Lower leg skin (tissue), 2 donors: ENCODE results near the gene PSEN1.

DNA sequence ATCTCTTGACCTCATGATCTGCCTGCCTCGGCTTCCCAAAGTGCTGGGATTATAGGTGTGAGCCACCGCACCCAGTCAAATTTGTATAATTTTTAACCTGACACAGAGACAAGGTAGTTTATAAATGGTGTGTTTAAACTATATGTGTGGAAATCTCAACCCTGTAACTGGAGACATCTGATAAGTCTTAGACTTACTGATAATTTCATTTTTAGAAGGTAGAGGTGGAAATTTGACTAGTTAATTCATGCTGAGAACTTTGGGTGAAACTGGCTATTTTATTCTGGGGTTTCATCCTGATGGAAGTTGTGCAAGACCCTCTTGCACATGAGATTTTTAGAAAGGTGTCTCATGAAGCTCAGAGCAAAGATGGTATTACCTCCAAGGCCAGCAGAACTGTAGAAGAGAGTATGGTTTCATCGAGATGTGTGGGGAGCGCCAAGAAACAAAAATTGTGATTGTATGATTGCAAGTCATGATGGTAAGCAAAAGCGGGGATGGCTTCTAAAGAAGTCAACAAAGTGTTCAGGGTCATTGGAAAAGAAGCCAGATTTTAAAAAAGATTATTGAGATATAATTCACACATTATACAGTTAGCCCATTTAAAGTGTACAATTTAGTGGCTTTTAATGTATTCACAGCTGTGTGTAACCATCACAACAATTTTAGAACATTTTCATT, 26.0 kb downstream of the SIPA1L1 start:
- PRO-cap, result no peak
- RAMPAGE, long total RNA, 2 experiments, result start-site peak on the plus strand in 1 of 2 experiments, centred at position 262 of the sequence, 9 reads per replicate

DNA sequence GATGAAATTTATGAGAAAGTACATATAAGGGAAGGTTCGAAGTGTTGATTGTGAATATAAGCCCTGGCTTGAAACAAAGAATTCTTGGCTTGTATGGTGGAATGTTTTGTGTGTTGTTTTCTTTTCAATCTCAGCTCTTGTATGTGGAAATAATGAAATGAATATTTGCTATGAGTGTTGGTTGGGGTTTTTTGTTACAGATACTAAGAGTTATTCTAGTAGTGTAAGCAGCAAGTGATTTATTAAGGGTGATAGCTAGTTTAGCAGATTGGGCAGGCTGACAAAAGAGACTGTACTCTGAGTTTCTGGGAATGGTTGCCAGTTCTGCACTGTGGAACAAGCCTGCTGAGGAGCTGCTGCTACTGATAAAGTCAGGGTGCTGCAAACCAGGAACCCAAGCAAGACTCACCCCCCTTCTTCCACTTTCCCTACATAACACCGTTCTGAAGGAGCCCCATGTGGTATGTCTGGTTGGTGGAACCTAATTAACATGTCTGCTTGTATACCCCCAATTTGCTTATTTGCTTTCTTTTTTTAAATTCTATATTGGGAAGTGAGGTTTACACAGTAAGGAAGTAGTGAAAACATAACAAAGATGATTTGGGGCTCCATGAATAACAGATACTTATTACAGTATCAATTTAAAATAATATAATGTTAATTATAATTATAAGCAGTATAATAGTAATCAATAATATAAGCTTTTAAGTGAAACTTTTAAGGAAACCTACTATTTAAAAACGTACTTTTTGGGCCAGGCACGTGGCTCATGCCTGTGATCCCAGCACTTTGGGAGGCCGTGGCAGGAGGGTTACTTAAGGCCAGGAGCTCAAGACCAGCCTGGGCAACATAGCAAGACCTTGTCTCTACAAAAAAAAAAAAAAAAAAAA, 35.7 kb downstream of the SIPA1L1 start:
- PRO-cap, result no peak
- RAMPAGE, long total RNA, 2 experiments, result no peak in any of the 2 experiments

DNA sequence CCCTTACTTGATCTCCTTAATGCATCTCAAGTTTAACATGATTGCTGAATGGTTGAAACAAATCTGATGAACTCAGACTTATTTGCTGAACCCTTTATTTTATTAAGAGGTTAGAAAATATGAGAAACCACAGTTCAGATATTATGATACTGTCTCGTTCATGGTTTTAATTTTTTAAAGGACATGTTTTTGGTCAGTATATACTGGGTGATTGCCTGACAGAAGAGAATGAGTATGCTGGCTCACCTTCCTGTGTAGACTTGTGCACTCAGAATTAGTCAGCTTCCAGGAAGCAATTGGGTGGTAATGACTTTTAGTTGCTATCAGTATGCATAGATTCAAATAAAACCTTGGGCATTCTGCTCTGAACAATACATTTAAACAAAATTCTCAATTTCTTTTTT, 51.7 kb downstream of the SIPA1L1 start:
- PRO-cap, result no peak
- RAMPAGE, long total RNA, 2 experiments, result no peak in any of the 2 experiments

- PRO-cap, result no peak
- RAMPAGE, long total RNA, 2 experiments, result no peak in any of the 2 experiments
Measured at GRCh38 chr14:71382343-71382920, 62.2 kb downstream of the SIPA1L1 start.

GRCh38 chr14:71400655-71401335, 80.5 kb downstream of the SIPA1L1 start:
- PRO-cap, result no peak
- RAMPAGE, long total RNA, 2 experiments, result no peak in any of the 2 experiments

DNA sequence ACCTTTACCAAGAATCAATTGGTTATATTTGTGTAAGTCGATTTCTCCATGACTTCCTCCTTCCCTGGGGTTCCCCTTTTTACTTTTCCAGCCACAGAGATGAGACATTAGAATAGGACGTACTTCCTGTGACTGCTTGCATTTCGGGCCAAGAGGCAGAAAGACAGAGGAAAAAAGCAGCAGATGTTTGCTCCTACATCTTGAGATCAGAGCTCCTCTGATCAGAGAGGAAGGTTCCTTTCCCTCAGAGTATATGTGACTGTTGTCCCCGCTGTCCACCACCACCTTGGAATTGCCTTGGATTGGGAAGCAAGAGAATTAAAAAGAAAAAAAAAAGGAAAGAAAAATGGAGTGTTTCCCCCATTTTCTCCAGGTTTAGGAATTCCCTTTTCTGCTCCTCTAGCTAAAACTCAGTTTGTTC, 158.4 kb downstream of the SIPA1L1 start:
- PRO-cap, result unidirectional peak, plus-strand start at position 139 of the sequence
- RAMPAGE, long total RNA, 2 experiments, result no peak in any of the 2 experiments

DNA sequence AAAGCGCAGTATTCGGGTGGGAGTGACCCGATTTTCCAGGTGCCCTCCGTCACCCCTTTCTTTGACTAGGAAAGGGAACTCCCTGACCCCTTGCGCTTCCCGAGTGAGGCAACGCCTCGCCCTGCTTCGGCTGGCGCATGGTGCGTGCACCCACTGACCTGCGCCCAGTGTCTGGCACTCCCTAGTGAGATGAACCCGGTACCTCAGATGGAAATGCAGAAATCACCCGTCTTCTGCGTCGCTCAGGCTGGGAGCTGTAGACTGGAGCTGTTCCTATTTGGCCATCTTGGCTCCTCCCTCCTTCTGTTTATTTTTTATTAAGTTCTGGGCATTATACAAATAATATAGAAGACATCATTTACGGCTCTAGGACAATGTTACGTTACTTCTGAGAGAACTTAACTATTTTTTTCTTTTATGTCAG, 49.8 kb downstream of the RGS6 start:
- PRO-cap, result no peak
- RAMPAGE, long total RNA, 2 experiments, result no peak in any of the 2 experiments

GRCh38 chr14:72562284-72562624, 331.6 kb downstream of the DPF3 start:
- PRO-cap, result no peak
- RAMPAGE, long total RNA, 2 experiments, result no peak in any of the 2 experiments

DNA sequence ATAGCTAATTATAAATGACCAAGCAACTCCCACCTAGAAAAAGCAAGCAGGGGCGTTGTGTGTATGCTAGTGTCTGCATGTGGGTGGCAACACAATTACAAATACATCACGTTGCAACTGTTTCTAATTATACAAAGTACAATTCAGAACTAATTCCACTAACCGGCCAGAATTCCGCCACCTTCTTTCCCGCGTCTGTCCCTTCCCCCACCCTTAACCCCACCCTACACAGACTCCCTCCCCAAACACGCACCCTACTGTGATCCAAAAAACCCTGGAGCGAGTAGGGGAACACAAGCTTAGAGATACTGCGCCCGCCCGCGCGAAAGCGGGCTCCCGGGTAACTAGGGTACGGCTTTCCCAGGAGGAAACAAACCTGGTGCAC, 2.1 kb downstream of the DPF3 start:
- PRO-cap, result no peak
- RAMPAGE, long total RNA, 2 experiments, result no peak in any of the 2 experiments

GRCh38 chr14:72929579-72929836, 3.2 kb downstream of the DCAF4 start:
- PRO-cap, result no peak
- RAMPAGE, long total RNA, 2 experiments, result no peak in any of the 2 experiments

DNA sequence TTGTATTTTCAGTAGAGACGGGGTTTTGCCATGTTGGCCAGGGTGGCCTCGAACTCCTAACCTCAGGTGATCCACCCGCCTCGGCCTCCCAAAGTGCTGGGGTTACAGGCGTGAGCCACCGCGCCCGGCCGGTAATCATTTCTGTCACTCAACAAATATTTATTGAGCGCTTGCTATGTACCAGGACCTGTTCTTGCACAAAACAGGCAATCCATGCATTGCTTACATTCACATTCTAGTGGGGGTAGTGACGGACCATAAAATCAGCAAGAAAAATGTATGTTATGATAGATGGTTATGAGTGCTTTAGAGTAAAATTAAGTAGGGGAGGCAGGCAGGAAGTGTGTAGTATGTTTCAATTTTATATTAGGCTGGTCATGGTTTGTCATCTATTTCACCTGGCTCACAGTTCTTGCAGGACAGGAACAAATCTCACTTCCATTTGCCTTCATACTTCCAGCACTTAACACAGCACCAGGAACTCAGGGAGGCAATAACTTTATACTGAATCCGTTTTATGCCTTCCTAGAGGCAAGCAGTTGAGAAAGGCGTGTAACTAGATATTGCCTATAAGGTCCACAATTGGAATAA, 910 bp upstream of the RBM25 start:
- PRO-cap, result no peak
- RAMPAGE, long total RNA, 2 experiments, result no peak in any of the 2 experiments

GRCh38 chr14:73057920-73058168, 490 bp upstream of the RBM25 start:
- PRO-cap, result no peak
- RAMPAGE, long total RNA, 2 experiments, result no peak in any of the 2 experiments

DNA sequence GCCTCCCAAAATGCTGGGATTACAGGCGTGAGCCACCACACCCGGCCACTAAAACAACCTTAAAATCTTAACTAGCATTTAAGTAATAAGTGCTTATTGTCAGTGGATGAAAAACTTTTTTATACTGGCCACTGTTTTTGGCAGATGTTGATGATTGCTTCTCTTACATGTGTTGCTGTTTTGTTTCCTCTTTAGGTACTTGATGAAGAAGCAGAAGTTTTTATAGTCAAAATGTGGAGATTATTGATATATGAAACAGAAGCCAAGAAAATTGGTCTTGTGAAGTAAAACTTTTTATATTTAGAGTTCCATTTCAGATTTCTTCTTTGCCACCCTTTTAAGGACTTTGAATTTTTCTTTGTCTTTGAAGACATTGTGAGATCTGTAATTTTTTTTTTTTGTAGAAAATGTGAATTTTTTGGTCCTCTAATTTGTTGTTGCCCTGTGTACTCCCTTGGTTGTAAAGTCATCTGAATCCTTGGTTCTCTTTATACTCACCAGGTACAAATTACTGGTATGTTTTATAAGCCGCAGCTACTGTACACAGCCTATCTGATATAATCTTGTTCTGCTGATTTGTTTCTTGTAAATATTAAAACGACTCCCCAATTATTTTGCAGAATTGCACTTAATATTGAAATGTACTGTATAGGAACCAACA, 16.7 kb upstream of the PSEN1 start:
- PRO-cap, result no peak
- RAMPAGE, long total RNA, 2 experiments, result no peak in any of the 2 experiments

DNA sequence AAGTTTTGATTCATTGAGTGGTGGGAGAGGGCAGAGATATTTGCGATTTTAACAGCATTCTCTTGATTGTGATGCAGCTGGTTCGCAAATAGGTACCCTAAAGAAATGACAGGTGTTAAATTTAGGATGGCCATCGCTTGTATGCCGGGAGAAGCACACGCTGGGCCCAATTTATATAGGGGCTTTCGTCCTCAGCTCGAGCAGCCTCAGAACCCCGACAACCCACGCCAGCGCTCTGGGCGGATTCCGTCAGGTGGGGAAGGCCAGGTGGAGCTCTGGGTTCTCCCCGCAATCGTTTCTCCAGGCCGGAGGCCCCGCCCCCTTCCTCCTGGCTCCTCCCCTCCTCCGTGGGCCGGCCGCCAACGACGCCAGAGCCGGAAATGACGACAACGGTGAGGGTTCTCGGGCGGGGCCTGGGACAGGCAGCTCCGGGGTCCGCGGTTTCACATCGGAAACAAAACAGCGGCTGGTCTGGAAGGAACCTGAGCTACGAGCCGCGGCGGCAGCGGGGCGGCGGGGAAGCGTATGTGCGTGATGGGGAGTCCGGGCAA, at the start of gene PSEN1:
TSS of gene PSEN1 (plus strand) at position 451 of the 551 bp plus-strand sequence.
- PRO-cap, result bidirectional peak, plus-strand start at position 395 of the sequence, minus-strand start at position 330 of the sequence
- RAMPAGE, long total RNA, 2 experiments, result start-site peak on the plus strand in 2 of 2 experiments, centred at positions 426 to 428 of the sequence, 261 to 271 reads per replicate

DNA sequence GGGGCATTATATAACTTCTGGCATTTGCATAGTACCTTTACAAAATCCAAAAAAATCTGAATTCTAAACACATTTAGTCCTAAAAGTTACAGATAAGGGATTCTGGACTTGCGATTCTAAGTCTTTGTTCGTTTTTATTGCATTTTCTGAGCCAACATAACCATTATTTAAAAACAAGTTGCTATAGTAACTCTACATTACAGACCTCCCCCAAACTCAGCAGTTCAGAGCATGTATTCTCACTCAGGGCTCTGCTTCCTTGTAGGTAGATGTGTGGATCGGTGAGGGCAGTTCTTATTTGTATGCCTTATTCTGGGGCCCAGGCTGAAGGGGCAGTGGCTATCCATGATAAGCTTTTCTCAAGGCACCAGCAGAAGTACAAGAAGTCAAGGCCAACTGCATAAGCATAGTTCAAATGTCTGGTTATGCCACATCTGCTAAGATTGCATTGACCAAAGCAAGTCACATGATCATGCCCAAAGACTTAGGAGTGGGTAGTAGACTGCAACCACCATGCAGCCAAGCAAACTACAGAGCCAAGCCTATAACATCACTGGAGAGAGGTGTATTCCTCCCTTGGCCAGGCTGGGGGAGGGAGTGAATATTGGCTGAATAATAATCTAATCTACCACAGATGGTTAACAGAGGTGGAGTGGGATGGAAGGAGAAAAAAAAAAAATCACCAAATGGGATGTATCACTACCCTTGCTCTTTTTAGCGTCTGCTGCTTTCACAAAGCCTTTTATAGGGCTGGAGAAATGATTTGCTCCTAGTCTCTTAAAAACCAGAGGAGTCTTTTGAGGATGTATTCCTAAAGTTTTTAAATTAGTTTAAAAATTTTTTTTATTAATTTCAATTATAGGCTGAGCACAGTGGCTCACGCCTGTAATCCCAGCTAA, 4.6 kb downstream of the PSEN1 start:
- PRO-cap, result no peak
- RAMPAGE, long total RNA, 2 experiments, result start-site peak on the plus strand in 1 of 2 experiments, centred at position 424 of the sequence, 22 reads per replicate

DNA sequence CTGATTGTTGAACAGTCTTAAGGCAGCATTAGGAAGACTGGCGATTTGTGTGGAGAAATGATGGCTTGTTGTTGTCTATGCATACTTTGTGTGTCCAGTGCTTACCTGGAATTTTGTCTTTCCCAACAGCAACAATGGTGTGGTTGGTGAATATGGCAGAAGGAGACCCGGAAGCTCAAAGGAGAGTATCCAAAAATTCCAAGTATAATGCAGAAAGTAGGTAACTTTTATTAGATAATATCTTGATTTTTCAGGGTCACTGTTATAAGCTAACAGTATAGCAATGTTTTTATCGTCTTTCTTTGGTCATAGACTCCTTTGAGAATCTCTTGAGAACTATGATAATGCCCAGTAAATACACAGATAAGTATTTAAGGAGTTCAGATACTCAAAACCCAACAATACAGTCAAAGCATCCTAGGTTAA, 31.0 kb upstream of the PAPLN start:
- PRO-cap, result no peak
- RAMPAGE, long total RNA, 2 experiments, result no peak in any of the 2 experiments

DNA sequence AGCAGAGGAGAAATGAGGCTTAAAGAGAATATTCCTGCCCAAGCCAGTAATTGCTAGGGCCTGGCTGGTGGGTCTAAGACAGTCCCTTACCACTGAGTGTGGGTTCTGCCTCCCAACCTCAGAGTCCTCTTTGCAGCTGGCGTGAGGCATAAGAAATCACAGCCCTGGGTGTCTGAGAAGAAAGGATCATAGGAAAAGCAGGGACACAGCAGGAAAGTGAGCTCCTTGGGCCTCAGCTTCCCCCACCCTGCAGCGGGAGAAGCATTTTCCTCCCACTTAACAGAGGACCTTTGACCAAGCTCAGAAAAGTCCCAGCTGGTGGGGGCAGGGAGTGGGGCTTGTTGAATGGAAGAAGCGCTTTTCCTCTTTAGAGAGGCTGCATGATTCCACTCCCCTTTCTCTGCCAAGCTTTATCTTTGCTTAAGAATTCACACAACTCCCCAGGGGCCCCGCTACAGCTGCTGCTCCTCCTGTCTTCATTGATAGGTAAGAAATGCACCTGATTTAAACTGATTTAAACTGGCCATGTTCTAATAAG, 1.9 kb upstream of the PAPLN start:
- PRO-cap, result no peak
- RAMPAGE, long total RNA, 2 experiments, result no peak in any of the 2 experiments

GRCh38 chr14:73237655-73238971, 807 bp downstream of the PAPLN start:
- PRO-cap, result no peak
- RAMPAGE, long total RNA, 2 experiments, result no peak in any of the 2 experiments

DNA sequence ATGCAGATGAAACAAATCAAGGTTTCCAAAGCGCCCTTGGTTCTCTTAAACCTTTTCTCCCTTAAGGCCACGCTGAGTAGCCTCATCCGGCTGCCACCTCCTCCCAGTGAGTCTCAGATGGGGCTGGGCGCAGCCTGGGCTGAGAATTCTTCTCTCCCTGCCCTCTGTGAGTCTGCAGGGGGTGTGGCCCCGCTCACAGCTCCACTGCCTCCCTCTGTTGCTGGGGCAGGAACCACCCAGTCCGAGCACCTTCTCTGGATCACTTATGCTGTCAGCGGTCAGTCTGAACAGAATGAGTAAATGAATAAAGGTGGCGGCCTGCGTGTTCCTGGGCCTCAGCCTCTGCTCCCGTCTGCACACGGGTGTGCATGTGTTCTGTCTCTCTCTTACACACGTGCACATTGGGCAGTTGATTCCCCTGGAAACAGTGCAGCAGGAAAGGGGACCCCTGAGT, 4.2 kb downstream of the PAPLN start:
- PRO-cap, result no peak
- RAMPAGE, long total RNA, 2 experiments, result no peak in any of the 2 experiments

DNA sequence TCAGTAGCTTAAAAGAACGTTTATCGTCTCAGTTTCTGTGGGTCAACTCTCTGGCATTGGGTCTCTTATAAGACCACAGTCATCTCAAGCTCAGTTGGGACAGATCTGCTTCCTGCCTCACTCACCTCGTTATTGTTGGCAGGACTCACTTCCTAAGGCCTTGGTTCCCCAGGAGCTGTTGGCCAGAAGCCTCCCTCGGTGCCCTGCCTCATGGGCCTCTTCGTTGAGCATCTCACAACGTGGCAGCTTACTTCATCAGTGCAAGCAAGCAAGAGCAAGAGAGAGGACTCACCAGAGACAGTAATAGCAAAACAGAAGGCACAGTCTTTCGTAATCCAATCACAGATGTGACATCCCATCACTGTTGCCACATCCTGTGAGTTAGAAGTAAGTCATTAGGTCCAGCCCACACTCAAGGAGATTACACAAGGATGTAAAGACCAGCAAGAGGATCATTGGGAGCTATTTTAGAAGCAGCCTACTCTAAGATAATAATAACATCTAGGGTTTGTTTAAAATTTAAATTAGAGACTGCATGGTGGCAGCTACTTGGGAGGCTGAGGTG, 5.1 kb upstream of the NUMB start:
- PRO-cap, result no peak
- RAMPAGE, long total RNA, 2 experiments, result no peak in any of the 2 experiments